Jejunum (tissue), 1 donor: Measurements from ENCODE around the genes C20orf203, COMMD7, MAPRE1 and BPIFB6.

- PRO-cap = no peak
Measured at GRCh38 chr20:32333956-32334964, 23.9 kb upstream of the ASXL1 start.

GRCh38 chr20:32387223-32387851, 29.2 kb downstream of the ASXL1 start:
- PRO-cap = no peak

DNA sequence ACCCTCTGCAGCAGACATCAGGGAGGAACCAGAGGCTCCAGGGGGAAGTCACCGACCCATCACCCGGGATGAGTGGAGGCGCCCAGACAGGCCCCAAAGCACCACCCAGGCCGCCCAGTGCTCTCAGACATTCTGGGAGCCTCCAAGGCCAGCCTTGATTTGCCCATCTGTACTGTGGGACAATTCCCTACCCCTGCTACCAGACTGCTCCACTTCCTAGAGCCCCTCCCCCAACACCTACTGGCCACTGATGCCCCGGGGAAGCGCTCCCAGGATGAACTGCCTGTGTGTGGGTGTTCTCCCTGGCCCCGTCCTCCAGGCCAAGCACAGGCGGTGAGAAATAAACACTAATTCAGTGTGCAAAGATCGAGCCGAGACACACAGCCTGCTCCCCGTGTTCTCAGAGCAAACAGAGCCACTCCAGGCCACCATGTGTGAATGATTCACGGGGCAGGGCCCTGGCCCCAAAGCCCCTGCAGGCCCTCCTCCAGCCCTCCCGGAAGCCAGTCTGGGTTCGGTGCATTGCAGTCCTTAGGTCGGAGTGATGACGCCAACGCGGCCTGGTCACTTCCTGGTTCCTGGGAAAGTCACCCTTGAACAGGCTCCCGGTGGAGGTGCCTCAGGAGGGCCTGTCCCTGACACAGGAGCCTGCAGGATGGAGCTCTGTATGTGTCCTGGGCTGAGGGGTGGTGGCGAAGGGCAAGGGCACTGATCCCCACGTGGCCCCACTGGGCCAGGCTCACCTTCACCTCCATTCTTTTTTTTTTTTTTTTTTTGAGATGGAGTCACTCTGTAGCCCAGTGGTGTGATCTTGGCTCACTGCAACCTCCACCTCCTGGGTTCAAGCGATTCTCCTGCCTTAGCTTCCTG, 107.3 kb downstream of the ASXL1 start:
- PRO-cap = bidirectional peak, plus-strand start at position 600 of the sequence, minus-strand start at position 508 of the sequence

GRCh38 chr20:32516861-32517681, 68.1 kb downstream of the NOL4L start:
- PRO-cap = no peak

DNA sequence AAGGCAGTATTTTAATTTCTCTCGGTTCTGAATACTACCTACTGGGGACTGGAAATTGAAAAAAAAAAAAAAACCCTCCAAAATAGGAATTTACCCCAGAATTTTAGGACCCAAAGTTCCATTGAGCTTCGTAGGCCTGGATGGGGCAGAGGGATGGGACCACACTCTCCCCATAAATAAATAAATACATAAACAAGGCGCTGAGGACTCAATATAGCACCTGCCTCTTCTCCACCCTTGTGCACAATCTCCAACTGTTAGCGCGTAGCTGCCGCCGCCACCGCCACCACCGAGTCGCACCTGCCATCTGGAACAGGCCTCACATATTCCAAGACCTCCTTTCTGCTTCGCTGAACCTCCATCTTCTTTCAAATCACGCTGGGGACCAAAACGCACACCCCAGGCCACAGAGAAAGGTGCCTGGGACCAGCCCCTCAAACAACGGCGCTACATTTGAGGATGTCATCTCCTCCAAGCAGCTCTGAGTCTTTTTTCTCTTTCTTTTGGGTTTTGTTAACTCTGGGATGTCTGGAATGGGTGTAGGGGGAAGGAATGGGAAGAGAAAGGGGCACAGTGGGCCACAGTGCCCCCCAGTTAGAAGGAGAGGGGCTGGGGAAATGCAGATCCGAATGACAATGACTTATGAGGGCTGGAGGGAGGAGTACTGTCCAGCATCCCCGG, 49.8 kb downstream of the NOL4L start:
- PRO-cap = no peak

GRCh38 chr20:32627061-32628366, 42.4 kb upstream of the NOL4L start:
- PRO-cap = no peak

- PRO-cap = no peak
Measured at GRCh38 chr20:32632272-32633203, 41.2 kb downstream of the C20orf203 start.

DNA sequence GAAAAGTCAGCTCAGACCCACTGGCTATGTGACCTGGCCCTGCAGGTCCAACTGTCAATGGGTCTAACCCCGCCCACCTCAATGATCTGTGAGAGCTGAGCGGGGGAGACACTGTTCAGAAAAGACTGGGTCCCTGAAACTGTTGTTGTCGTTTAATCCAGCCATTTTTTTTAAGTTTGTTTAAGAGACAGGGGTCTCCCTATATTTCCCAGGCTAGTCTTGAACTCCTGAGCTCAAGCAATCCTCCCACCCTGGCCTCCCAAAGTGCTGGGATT, at the start of gene C20orf203:
Gene C20orf203, minus strand, starts transcription at position 30 of the 275 bp plus-strand sequence.
- PRO-cap = no peak

GRCh38 chr20:32737669-32737993, 5.6 kb downstream of the COMMD7 start:
- PRO-cap = no peak

GRCh38 chr20:32743047-32743809, at the start of gene COMMD7:
COMMD7 (minus strand) TSS chr20:32743467.
- PRO-cap = bidirectional peak, plus-strand start at chr20:32743404, minus-strand start at chr20:32743435

DNA sequence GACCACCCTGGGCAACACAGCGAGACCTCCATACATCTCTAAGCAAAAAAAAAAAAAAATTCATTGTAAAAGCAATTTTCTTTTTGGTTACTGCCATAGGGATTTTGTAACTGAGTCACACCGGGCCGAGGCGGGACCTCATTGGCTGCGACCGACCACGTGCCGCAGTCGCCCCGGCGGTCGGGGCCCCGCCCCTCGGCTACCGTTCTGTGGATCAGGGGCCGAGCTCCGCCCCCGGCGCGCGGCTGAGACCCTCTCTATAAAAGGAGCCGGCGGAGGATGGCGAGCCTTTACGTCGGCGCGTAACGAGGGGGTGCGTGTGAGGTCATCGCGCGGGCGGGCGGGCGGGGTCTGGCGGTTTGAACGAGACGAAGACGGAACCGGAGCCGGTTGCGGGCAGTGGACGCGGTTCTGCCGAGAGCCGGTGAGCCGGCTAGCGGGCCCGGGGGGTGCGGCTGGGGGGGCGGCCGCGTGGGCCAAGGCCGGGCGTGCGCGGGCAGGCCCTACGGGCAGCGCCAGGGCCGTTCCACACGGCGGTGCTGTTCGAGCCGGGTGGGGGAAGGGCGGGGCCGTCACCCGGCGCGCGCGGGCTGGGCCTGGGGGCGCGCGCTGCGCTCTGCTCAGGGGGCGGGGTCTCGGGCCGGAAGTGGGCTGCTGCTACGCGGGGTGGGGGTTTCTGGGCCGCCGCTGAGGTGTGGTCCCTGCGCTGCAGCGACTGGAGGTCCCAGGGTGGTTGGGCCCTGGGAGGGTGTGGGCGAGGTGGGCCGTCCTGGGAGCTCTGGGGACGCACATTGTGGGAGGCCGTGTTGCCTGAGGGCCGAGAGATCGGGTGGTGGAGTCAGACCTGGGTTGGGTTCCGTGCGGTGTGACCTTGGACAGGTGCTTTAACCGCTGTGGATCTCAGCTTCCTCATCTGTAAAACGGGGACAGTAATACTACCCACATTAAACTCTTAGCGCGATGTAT, at the start of gene MAPRE1:
Gene MAPRE1, plus strand, starts transcription at position 350 of the 966 bp plus-strand sequence.
- PRO-cap = bidirectional peak, plus-strand start at position 362 of the sequence, minus-strand start at position 198 of the sequence; bidirectional peak, plus-strand start at position 623 of the sequence, minus-strand start at position 538 of the sequence

DNA sequence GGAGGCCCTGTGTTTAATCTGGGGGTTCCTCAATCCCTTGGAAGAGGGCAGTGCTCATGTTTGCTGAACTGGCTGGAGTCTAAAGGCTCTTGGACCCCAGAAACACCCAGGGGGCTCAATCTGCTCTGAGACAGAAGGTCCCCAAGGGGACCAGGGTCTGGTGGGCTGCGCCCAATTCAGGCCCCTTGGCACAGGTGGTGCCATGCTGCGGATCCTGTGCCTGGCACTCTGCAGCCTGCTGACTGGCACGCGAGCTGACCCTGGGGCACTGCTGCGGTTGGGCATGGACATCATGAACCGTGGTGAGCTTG, at the start of gene BPIFB6:
Gene BPIFB6, plus strand, starts transcription at position 203 of the 311 bp plus-strand sequence.
- PRO-cap = no peak

GRCh38 chr20:33568429-33568774, 78.5 kb downstream of the CBFA2T2 start:
- PRO-cap = no peak

DNA sequence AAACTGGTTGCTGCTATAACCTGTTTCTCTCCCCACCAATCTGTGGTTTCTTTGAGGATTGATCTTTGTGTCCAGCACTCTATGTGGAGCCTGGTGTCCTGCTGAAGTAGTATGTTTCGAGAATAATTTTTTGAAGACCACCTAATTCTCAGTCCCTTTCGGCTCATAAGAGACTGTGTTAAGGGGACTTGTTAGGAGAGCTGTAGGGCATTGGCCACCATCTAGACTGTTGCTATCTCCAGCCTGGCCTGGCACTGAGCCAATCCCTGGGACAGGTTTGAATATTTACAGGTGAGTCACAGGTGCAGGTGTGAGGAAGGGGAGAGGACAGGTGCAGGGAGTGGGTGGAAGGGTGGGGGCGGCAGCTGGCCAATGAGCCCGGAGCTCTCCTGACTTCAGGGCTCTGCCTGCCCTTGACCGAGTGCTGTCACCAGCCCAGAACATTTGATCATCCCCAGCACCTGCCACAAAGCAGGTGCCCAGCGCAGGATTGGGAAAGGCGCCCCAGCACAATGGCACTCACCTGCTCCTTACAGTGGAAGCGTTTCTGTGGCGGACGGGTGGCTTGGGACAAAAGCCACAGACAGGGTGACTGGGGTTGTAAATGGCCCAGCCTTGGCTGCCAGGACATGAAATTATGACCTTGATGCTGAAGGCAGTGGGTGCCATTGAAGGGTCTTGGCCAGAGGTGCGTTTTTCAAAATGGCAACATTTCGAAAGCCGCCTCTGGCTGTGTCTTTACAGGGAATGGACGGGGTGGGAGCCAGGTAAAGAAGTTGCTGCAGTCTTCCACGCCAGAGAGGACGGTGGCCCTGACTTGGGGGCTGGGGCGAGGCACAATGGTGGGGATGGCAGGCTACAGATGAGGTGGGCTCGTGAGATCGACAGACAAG, 7.9 kb upstream of the C20orf144 start:
- PRO-cap = unidirectional peak, minus-strand start at position 800 of the sequence

DNA sequence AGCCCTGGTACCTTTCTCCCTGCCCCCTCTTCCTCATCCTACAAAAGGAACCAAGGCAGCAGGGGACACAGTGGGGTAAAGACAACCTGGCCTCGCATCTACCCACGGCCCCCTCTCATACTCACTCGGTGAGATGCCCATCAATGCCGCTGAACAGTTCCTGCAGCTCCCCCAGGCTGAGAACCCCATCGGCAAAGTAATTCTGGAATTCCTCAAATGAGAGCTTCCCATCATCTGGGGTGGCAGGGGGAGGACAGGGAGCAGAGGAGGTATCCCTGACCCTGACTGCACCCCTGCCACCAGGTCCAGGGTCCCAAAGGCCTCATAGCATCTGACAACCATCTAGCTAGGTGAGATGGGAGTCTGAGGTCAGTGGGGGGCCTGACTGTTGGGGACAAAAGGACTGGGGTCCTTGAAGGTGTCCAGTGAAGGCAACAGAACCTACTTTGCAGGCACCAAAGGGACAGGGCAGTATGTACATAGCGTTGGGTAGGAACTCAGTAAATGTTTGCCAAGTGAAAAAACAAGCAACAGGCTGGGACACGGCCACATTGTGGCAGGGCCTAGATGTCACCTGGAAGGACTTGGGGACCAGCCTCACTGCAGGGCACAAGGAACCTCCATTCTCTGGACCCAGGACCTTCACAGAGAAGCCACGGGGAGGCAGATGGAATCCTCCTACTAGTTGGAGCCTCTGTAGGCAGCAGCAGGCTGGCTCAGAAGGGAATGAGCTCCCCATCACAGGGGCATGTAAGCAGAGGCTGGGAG, 3.5 kb downstream of the NECAB3 start:
- PRO-cap = no peak

DNA sequence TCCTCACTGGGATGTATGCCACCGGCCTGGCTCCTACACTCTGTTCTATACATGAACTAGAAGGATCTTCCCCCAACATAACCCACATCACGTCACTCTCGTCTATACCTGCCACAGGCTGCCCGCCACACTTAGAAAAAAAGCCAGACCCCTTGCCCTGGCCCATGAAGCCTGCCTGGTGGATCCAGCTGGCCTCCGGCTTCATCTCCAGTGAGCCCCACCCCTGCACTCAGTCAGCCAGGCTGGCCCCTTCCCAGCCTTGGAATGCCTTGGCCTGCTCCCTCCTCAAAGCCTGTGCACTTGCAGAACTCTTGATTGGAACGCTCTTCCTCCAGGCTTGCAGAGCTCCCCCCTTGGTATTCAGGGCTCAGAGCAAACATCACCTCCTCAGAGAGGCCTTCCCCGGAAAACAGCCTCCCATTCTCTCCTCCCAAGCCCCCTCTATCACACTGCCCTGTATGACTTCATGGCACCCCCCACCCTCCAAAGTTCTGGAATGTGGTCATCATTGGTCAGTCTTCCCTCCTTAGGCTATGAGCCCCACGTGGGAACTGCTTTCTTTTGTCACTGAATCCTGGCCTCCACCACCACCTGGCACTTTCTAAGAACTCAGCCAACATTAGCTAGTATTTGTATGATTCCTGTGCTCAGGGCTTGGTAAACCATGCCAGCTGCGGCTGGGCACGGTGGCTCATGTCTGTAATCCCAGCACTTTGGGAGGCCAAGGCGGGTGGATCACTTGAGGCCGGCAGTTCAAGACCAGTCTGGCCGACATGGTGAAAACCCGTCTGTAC, 8.3 kb upstream of the E2F1 start:
- PRO-cap = no peak

GRCh38 chr20:33796544-33797460, 14.3 kb upstream of the CHMP4B start:
- PRO-cap = no peak

- PRO-cap = no peak
Measured at GRCh38 chr20:33853372-33854047, 42.4 kb downstream of the CHMP4B start.

DNA sequence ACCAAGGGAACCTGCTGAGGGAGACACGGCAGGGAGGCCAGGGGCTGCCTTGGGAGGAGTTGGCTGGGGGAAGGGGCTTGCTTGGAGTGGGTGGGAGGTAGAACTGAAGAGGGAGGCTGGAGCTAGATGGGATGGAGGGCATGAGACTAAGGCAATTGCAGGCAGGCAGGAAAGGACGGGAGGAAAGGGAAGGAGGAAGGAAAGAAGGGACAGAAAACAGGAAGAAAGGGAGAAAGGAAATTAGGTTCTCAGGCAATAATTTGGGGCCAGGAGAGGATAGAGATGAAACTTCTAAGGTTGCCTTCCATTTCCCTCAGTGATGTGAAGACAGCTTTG, 46.8 kb downstream of the CHMP4B start:
- PRO-cap = no peak

- PRO-cap = no peak
Measured at GRCh38 chr20:34036975-34037831, 43.5 kb downstream of the RALY start.